Body of pancreas (tissue), 2 donors: ENCODE data around the genes USP49 and MRPS10.

GRCh38 chr6:41653251-41653866, 15.1 kb downstream of the MDFI start:
- PRO-cap, result no peak
- RAMPAGE, long total RNA, 2 experiments, result no peak in any of the 2 experiments

DNA sequence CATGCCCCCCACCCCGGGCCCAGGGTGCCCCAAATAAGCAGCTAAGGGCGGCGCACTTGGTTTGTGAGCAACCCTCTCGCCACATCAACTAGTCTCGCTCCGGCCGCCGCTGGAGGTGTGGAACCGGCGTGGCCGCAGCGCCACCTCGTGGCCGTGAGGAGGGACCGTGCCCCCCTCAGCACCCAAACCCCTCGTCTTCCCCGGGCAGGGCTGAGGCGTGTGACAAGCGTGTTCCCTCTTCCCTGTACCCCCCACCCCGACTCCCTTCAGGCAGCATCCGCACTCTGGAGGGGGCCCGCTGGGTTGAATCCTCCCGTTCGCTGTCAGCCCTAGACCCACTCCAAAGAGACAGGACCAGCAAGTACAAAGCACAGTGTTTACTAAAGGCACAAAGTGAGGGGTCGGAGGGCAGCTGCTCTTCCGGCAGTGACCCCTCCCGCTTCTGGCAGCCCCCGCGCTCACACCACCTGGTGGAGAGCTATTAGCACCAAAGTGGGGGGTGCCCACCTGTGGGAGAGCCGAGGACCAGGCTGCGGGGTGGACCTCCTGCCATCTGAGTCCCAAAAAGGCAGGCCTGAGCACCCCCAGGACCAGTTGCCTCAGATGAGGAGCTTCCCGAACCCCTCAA, 45.5 kb downstream of the MDFI start:
- PRO-cap, result unidirectional peak, minus-strand start at position 90 of the sequence
- RAMPAGE, long total RNA, 2 experiments, result no peak in any of the 2 experiments

- PRO-cap, result unidirectional peak, plus-strand start at chr6:41728772
- RAMPAGE, long total RNA, 2 experiments, result no peak in any of the 2 experiments
Observed at GRCh38 chr6:41728062-41728984, 7.1 kb downstream of the TFEB start.

DNA sequence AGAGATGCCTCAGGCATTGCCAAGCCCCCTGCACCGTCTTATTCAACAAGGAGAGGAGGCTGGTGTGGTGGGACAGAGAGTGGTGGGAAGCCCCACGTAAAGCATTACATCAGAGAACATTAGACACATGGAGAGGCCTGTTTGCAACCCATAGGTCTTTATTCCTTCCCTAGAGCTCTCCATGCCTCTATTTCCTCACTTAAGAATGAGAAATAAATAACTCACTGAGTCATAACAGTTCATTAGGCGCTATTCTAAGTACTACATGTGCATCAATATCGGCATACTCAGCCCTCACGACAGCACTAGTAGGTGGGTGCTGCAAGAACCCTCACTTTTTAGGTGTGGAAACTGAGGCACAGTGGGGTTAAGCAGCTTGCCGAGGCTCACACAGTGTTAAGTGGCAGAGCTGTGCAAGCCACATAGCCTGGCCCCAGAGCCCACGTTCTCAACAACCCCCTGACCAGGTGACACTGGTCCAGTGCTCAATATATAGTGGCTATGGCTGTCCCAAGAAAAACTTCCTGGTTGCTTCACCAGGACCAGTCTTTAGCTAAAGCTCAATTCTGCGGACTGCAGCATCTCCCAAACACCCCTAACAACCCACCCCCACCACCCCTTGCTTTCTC, 4.4 kb downstream of the TFEB start:
- PRO-cap, result no peak
- RAMPAGE, long total RNA, 2 experiments, result no peak in any of the 2 experiments

GRCh38 chr6:41736076-41736452, 656 bp upstream of the TFEB start:
- PRO-cap, result no peak
- RAMPAGE, long total RNA, 2 experiments, result no peak in any of the 2 experiments

DNA sequence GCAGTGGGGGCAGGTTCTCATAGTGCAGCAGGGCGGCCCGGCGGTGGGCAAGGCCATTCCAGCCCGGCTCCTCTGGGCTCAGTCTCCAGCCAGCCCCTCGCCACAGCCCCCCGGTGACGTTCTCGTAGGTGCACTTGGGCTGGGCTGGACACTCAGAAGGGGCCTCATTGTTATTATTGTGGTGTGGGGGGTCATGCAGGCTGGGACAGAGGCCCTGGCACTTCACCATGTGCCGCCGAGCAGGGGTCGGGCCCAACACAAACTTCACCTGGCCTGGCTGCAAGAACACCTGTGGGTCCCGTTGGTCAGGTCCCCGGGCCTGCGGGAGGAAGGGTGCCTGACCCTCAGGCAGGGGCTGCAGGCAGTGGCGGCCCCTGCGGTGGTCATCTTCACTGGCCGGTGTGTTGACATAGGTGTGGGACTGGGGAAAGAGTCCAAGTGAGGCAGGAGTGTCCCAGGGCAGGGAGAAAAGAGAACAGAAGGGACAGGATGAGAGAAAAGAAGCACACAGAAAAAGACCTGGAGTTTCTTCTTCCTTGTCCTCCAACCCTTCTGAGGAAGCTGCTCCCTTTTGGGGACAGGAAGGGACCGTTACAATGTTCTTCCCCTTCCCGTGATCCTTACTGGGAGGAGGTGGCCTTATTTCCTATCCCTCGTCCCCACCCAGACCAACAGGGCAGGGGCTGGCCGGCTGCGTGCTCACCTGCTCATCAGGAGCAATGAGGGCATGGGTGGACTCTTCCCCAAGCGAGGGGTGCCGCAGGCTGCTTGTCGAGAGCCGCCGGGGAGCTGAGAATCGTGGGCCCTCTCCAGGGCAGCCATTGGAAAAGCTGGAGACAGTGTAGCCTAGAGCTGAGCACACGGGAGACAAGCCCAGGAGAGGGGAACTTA, 8.3 kb downstream of the FRS3 start:
- PRO-cap, result no peak
- RAMPAGE, long total RNA, 2 experiments, result start-site peak on the minus strand in 1 of 2 experiments, centred at position 472 of the sequence, 5 reads per replicate

DNA sequence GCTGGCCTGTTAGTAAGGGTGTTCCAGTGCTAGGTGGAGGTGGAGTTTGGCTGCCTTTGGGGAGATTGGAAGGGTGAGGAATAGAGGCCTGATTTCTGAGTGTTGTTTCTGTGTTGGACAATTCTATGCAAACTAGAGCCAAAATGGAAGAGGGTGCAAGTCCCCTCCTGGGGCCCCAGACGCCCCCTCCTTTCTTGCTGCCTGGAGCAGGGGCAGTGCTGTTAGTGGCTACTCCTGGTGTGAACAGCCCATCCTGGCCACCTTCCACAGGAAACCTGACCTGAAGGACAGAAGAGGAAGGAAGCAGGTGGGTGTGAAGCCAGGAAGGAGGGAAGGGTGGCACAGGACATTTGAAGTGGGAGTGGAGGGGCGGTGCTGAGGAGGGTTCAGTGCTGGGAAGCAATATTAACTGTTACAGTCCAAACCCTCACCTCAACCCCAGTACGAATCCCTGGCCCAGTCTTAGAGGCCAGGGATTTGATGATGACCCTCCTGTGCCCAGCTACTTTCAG, 688 bp downstream of the PRICKLE4 start:
- PRO-cap, result no peak
- RAMPAGE, long total RNA, 2 experiments, result no peak in any of the 2 experiments

GRCh38 chr6:41895170-41896386, at the start of gene USP49:
Gene USP49 (minus strand): TSS chr6:41895375.
- PRO-cap, result bidirectional peak, plus-strand start at chr6:41895436, minus-strand start at chr6:41895127
- RAMPAGE, long total RNA, 2 experiments, result no peak in any of the 2 experiments

- PRO-cap, result no peak
- RAMPAGE, long total RNA, 2 experiments, result no peak in any of the 2 experiments
Observed at GRCh38 chr6:42007225-42007533, 43.1 kb upstream of the TAF8 start.

GRCh38 chr6:42026318-42027124, 23.8 kb upstream of the TAF8 start:
- PRO-cap, result no peak
- RAMPAGE, long total RNA, 2 experiments, result start-site peak on the minus strand in 1 of 2 experiments, at chr6:42026824-42026877 at its widest, 5 reads per replicate

GRCh38 chr6:42039193-42039932, 11.0 kb upstream of the TAF8 start:
- PRO-cap, result no peak
- RAMPAGE, long total RNA, 2 experiments, result no peak in any of the 2 experiments

DNA sequence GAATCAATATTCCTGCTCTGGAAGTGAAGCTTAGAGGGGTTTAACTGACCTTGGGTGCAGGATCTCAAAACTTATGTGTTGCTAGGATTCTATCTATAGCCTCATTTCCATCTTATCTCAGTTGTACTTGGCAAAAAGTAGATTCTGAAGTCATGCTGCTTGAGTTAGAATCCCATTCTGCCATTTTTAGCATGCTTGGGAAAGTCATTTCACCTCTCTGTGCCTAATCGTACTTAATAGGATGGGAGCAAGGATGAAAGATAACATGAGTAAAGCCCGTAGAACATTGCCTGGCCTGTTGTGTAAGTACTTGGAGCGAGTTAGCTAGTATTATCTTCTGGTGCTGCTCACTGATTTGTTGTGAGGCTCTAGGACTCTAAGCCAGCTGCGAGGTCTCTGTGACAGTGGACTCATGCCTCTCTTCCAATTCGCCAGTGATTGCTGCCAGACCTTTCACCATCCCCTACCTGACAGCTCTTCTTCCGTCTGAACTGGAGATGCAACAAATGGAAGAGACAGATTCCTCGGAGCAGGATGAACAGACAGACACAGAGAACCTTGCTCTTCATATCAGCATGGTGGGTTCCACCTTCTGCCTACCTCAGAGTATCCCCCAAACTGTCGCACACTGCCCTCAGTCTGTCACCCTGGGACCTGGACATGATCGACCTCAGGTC, 17.8 kb downstream of the TAF8 start:
- PRO-cap, result no peak
- RAMPAGE, long total RNA, 2 experiments, result no peak in any of the 2 experiments

DNA sequence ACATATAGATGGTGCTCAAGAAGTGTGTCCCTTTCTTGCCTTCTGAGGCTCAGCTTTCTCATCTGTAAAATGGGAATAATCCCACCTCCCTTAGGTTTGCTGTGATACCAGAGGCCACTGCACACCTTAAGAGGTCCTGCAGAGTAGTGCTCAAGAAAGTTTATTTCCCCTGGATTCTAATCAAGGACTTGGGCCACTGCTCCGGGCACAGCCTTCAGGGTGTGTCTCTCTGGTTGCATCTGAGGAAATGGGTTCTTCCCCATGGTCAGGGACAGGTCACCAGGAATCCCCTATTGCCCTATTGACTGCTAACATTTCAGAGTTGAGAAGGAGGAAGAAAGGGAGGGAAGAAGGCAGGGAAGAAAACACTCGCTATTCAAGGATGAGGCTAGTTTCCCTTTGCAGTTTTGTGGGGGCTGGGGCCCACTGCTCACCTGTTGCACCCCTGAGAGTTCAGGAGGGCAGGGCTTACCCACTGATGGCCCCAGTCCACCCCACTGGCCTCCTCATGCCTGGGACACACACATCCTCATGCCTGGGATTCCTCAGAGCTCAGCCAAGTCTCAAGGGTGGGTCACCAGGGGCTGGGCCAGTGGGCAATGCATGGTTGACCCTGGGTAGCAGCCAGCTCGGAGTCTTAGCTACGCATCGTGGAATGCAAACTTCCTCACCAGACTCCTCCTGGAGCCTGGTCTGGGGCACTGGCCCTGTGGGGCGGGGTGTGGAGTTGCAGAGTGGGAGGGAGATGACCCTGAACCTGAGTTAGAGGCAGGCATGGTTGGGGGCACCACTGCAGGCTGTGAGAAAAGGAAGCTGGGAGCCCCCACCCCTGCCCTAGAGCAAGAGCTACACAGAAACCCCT, 21.2 kb downstream of the C6orf132 start:
- PRO-cap, result no peak
- RAMPAGE, long total RNA, 2 experiments, result no peak in any of the 2 experiments

- PRO-cap, result no peak
- RAMPAGE, long total RNA, 2 experiments, result no peak in any of the 2 experiments
Observed at GRCh38 chr6:42137258-42137753, 5.1 kb downstream of the C6orf132 start.

DNA sequence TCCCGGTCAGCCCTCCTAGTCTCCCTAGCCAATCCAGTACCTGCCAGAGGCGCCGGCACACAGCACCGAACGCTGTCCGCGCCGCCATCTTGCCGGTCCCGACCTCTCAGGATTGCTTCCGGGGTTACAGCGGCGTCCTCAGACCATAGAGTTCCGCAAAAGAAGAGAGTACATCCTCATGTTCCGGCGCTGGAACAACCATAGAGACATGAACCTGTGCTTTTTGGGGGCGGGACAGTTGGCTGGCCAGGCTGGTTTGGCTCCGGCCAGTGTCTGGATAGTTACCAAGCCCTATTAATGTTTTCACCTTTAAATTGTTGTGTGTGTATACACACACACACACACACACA, at the start of gene MRPS10:
Gene MRPS10 (minus strand): TSS at position 100 of the 350 bp plus-strand sequence.
- PRO-cap, result unidirectional peak, minus-strand start at position 100 of the sequence
- RAMPAGE, long total RNA, 2 experiments, result start-site peak on the minus strand in 2 of 2 experiments, centred at positions 97 to 103 of the sequence, 139 to 170 reads per replicate

- PRO-cap, result no peak
- RAMPAGE, long total RNA, 2 experiments, result no peak in any of the 2 experiments
Observed at GRCh38 chr6:42249317-42249605, 31.6 kb upstream of the MRPS10 start.

DNA sequence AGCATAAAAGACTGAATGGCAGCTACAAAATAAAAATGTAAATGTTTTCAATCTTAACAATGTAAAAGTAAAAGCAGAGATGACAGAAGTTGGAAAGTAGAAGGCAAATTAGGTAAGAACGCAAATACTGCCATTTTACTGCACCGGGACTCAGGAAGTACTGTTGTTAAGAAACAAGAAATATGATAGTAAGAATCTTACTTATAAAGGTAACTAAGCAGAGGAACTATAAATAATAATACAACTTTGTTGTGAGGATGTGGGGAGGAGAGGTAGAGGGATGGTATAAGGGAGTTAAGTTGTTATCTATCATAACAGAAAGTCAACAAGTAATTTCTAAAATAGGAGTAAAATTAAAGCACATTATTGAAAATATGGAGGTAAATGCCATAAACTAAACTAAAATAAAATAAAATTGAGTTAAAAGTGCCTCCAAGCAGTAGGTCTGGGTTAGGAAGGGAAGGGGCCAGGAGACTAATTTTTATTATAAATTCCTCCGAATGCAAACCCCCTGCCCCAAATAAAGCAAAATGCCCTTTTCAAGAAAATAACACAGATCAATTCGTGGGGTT, 104.4 kb upstream of the MRPS10 start:
- PRO-cap, result no peak
- RAMPAGE, long total RNA, 2 experiments, result no peak in any of the 2 experiments

DNA sequence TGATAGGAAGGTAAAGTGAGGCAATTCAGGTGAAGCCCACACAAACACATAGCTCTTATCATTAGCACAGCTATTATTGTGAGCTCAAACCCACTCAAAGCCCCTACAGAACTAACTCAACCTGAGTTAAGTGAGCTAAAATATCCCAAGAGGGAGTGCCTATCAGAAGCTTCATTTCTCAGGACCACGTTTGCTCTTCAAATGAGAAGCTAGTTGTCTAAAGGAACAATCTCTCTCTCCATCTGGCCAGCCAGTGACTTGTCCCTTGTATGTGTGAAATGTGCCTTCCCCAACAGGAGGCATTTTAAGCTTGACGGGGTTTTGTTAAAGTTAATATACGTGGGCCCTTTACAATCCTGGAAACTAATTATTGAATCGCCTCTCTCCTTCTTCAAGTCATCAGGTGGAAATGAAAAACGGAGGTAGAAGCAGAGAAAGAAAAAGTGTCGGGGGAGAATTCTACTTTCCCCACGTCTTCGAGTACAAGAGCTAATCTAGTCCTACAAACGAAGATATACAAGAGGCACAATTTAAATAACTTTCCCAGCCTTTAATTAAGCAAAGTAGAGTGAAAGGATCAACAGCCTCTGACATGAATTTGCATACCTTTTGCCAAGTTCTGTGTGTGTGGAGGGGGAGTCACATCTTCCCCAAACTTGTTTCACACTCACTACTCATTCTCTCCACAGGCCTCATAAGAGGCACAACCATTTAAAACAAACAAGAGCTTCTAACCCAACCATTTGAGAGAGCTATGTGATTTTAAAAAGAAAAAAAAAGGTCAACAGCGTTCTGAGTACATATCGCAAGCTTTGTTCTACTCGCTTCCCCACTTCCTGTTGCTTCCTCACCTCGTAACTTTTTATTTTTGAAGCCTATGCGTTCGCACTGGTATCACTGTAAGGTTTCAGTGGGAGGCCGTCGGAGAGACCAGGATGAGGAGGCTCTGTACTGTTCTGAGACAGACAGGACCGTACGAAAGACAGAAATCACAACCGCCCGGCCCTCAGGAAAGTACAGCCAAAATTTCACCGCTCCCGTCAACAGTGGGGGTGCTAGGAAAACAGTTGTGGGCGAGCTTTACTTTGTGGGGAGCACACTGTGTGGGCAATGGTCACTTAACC, 61.7 kb downstream of the TRERF1 start:
- PRO-cap, result no peak
- RAMPAGE, long total RNA, 2 experiments, result no peak in any of the 2 experiments

GRCh38 chr6:42450914-42451127, 905 bp downstream of the TRERF1 start:
- PRO-cap, result no peak
- RAMPAGE, long total RNA, 2 experiments, result no peak in any of the 2 experiments

DNA sequence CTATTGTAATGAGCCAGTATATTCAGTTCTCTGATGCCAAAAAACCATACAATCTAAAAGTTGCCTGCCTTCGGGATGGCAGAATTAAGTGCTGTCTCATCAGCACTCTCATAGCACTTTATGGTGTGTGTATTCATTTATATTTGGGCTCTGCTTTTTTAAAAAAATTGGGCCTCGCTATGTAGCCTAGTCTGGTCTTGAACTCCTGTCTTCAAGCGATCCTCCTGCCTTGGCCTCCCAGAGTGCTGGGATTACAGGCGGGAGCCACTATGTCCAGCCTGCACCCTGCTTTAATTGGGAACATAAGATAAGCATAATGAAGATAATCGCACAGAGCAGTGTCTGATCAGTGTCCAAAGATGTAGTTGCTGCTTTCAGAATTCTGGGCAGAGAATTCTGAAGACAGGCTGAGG, 22.9 kb downstream of the BICRAL start:
- PRO-cap, result no peak
- RAMPAGE, long total RNA, 2 experiments, result start-site peak on the plus strand in 1 of 2 experiments, centred at position 320 of the sequence, 11 reads per replicate